SUDHL5 (cell line): ENCODE data around the gene SNX14.

- PRO-cap = no peak
Measured at GRCh38 chr6:75889898-75890276, 140.8 kb downstream of the MYO6 start.

- PRO-cap = no peak
Measured at GRCh38 chr6:76876144-76876730, 587.1 kb downstream of the HTR1B start.

- PRO-cap = no peak
Measured at GRCh38 chr6:79544810-79545560, 7.8 kb upstream of the LCA5 start.

GRCh38 chr6:82033748-82034121, 213.8 kb downstream of the IBTK start:
- PRO-cap = no peak

GRCh38 chr6:82143025-82143470, 104.5 kb downstream of the IBTK start:
- PRO-cap = no peak

GRCh38 chr6:82395093-82395346, 31.4 kb downstream of the TPBG start:
- PRO-cap = no peak

DNA sequence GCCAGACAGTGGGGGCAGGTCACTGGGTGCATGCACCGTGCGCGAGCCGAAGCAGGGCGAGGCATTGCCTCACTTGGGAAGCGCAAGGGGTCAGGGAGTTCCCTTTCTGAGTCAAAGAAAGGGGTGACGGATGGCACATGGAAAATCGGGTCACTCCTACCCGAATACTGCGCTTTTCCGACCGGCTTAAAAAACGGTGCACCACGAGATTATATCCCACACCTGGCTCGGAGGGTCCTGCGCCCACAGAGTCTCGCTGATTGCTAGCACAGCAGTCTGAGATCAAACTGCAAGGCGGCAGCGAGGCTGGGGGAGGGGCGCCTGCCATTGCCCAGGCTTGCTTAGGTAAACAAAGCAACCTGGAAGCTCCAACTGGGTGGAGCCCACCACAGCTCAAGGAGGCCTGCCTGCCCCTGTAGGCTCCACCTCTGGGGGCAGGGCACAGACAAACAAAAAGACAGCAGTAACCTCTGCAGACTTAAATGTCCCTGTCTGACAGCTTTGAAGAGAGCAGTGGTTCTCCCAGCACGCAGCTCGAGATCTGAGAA, 195.0 kb downstream of the TPBG start:
- PRO-cap = no peak

DNA sequence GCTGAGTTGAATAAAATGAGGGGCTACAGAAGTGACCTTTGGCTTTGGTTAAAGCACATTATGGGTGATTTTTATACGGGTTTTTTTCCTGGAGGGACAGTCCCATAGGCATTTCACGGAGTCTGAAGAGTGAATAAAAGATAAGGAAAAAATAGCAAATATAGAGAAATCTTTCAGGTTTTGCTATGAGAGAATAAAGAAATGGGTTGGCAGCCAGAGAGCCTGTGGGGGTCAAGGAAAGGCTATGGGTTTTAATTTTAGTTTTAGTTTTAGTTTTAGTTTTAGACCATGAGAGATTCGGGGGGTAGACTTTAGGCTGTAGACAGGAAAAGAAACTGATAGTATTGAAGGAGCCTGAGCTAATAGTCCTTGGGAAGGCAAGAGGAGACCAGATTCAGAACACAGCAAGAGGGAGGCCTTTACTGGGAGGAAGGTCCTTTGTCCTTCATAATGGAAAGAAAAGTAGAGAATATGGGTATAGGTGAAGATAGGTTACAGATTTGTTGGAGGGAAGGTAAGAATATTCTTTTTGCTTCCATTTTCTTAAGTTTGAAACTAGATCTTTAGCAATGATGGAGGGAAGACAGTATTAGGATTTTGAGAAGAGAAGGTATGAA, 19.3 kb downstream of the DOP1A start:
- PRO-cap = no peak

GRCh38 chr6:83430078-83430862, 581 bp downstream of the ME1 start:
- PRO-cap = no peak

DNA sequence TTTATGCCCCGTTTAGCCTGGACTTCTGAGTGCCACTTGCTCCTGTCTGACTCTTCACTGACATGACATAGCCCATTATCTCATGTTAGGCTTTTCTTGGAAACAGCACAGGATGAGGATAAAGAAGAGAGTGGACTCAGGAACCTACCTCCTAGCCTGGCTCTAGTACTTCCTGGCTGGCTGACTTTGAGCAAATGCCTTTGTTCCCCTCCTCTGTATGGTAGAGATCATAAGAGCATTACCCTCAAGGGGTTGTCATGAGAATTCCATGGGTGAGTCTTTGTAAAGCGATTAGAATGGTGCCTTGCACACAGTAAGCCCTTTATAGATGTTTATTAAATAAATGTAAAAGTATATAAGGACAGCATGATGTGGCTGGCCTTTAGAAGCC, 40.5 kb upstream of the MRAP2 start:
- PRO-cap = no peak

DNA sequence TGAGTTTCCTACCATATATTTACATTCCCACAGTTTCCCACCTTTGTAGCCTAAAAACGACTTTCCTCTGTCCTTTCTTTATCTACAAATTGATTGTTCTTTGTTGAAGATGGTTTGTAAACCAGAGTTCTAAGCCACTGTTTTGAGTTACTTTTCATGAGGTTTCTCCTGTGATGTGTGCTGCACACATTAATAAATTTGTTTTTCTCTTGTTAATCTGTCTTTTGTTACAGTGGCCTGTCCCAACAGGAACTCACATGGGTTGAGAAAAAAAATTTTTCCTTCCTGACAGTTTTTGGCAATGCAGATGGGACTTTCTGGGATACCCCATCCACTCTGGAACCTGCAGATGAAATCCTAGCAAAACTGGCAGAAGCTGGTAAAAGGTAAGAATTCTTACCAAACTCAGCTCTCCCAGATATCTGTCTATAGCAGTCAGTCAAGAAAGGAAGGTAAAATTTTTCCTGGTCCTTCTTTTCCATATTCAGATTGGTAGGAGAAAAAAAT, 88.2 kb downstream of the CEP162 start:
- PRO-cap = no peak

- PRO-cap = unidirectional peak, plus-strand start at chr6:85061898
Measured at GRCh38 chr6:85061721-85062177, 297.4 kb upstream of the TBX18 start.

DNA sequence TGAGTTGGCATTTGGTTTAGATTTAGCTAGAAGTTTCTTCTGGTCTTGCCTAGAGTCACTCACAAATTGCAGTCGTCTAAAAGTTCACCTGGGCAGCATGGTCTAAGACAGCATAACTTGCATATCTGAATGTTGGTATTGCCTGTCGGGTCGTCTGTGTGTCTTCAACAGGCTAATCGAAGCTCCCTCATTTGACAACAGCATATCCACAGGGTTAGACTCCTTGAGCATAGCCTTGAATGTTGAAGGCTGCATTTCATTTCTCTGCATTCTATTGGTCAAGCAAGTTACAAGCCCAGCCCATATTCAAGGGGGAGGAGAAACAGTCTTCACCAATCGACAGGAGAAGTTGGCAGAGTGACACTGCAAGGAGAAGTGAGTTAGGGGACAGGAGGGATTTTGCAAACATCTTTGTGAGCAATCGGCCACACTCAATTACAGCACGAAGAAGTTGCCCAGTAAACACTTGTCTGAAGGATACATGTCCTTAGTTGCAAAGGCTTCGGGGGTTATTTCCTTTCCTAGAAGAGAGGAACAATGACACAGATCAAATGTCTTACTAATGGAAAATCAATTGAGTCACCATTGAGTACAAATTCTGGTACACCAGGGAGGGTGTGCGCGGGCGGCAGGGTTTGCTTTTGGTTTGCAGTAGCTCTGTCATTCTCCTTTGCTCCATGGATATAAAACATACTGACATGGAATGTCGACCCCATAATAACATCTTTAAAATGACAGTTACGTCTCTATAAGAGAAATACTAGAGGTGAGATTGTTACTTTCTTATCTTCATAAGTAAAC, 60.6 kb upstream of the NT5E start:
- PRO-cap = no peak

GRCh38 chr6:85459079-85459574, 9.2 kb downstream of the NT5E start:
- PRO-cap = no peak

DNA sequence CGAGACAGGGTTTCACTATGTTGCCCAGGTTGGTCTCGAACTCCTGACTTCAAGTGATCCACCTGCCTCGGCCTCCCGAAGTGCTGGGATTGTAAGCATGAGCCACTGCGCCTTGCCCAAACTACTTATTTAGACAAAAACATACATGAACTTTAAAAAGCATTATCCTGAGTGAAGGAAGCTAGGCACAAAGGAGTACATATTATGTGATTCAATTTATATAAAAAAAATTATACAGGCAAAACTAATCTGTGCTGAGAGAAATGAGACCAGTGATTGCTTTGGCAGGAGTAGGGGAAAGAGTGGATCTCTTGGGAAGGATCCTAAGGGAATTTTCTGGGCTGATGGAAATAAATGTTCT, 47.8 kb downstream of the SNX14 start:
- PRO-cap = no peak

GRCh38 chr6:85551306-85551688, 42.4 kb downstream of the SNX14 start:
- PRO-cap = no peak

- PRO-cap = bidirectional peak, plus-strand start at chr6:85593610, minus-strand start at chr6:85593530; bidirectional peak, plus-strand start at chr6:85594104, minus-strand start at chr6:85593831
Measured at GRCh38 chr6:85593375-85594388, at the start of gene SNX14. Gene SNX14, minus strand, starts transcription at chr6:85593858.

GRCh38 chr6:85645197-85645693, 2.6 kb upstream of the SYNCRIP start:
- PRO-cap = no peak

DNA sequence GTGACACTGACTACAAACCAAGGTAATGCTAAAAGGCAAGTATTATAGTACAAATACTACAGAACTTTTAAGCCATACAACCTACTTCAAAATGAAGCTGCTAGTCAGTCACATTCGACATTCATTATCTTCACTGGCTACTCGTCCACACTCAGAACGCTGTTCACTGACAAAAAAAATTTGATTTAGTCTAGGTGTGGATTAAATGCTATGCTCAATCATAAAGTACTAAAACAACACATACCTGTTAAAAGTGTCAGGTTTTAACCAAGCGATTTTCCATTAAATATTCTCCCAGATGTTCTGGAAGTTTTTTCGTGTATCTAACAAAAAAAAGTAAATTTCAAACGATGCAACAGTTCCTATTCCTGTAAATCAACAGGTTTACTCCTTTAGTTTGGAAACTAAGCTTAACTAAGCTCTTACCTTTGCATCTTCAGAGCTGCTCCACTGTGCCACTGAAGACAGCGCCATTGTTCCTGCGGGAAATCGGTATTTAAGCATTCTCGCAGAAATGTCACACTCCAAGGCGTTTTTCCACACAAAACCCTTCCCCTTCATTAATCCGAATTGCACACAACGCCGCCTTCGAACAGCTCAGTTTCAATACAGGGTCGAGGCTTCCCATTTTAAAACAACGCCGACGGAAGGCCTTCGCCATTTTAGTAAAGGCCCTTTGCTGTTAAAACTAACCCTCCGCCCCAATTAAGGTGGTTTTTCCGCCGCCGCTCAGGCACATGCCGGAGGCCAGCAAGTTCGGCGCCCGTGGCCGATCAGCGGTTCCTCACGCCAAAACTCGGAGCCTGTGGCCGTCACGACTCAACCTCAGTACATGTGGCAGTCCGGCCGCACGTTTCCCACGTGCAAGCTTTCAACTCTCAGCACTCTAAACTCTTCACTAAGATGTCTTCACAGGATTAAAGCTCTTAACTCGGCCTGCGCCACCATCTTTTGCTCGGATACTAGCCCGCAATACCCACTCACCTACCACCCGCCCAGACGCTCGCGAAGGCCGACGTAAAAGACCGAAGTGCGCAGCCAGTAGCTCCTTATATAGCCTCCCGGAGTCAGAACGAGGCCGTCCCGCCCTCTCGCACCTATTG, 35.4 kb upstream of the SYNCRIP start:
- PRO-cap = bidirectional peak, plus-strand start outside the sequence, minus-strand start at position 1,024 of the sequence

GRCh38 chr6:87702591-87703034, 580 bp upstream of the AKIRIN2 start:
- PRO-cap = no peak